Zone of skin (tissue), 1 donor: ENCODE measurements around a stretch of chr13.

- RRBS = no CpG with 5 or more reads among the region's 2 CpGs
Measured at GRCh38 chr13:74287742-74287996, 1194.3 kb downstream of the TBC1D4 start.

- RRBS = no CpG with 5 or more reads among the region's 5 CpGs
Measured at GRCh38 chr13:74442871-74443209, 1039.1 kb downstream of the TBC1D4 start.

GRCh38 chr13:75406372-75406825 is 75.6 kb downstream of the TBC1D4 start:
- RRBS = no CpG with 5 or more reads among the region's 5 CpGs

GRCh38 chr13:75417344-75417980 is 64.5 kb downstream of the TBC1D4 start:
- RRBS = no CpG with 5 or more reads among the region's 4 CpGs

DNA sequence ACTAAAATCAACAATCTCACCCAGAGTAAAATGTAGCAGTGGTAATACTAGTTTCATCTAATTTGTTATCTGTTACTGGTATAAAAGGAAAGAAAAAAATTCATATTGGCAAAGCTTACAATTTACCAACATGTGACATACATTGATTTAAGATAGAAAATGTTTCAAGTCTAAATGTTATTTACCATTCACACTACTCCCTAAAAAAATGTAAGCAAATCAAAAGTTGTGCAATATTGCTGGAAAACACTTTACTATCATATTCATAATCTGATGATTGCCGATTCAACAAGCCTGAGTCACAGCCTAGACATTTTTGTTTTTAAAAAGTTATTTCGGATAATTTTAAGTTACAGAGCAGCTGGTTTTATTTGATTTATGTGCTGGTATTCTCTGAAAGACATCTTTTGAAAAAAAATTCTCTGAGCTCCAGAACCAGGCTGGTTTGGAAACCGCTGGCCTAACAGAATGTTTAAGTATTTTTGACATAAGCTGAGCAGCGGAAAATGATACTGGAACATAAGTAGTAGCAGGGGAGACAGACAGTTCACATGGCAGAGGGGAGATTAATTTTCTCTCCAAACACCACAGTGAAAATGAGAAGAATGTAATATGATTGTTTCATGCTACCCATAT is 36.3 kb downstream of the TBC1D4 start:
- RRBS = no CpG with 5 or more reads among the region's 4 CpGs

GRCh38 chr13:75724616-75725051 is 88.5 kb downstream of the LMO7 start:
- RRBS = no CpG with 5 or more reads among the region's 2 CpGs

- RRBS = no CpG with 5 or more reads among the region's 3 CpGs
Measured at GRCh38 chr13:75761447-75761913, 125.3 kb downstream of the LMO7 start.

- RRBS = no CpG with 5 or more reads among the region's 1 CpG
Measured at GRCh38 chr13:76798112-76798338, 88.2 kb downstream of the KCTD12 start.

DNA sequence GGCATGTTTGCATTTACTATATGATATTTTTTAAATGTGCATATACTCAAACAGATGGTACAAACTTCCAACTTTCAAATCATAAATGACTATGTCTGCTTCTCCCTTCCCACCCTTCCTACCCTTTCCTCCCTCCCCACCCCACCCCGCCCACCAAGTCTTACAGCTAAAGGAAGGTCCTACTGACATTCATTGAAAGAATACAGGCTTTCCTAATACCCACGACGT is 2.3 kb downstream of the KCTD12 start:
- RRBS = no CpG with 5 or more reads among the region's 3 CpGs

GRCh38 chr13:76887258-76887762 is 1.1 kb upstream of the KCTD12 start:
- RRBS = no CpG with 5 or more reads among the region's 12 CpGs

DNA sequence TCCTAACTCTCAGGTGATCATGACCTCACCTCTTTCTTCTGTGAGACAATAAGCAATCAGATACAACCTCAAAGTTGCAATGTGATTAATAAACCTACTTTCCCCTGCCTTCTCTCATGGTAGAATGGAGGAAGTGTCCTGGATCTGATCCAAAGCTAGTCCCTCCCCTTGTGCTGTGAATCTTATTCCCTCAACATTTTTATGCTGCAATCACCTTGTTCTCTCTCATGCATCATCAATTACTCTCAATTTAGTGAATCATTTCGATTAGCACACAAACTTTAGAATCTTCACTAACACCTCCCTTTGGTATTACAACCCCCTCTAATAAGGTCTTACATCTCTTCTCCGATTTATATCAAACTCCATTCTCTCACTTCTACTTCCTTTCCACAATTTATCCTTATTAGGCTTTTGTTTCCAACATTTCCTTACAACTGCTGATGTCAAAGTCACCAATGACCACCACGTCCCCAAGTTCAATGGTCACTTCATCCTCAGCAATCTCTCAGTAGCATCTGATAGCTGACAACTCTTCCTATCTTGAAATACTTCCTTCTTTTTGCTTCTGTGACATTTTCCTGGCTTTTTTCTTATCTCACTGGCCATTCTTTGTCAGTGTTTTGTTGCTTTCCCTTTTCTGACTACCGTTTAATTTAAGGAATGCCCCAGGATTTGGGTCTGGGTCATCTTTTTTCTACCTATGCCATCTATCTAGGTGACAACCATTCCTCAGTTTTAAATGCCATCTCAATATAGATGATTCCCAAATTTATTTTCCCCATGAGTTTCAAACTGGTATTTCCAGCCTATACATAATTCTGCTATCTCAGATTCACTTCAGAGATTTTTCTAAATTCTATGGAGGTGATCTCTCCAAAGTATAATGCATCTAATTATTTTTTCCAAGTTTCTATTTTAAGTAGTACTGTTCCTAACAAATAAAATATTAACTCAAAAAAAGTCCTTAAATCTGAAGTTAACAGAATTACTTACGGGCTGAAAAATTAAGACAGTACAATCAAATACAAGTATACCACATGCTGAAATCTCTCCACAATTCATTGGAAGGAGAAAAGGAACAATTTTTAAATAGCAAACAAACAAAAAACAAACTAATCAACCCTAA is 118.2 kb upstream of the FBXL3 start:
- RRBS = no CpG with 5 or more reads among the region's 5 CpGs

DNA sequence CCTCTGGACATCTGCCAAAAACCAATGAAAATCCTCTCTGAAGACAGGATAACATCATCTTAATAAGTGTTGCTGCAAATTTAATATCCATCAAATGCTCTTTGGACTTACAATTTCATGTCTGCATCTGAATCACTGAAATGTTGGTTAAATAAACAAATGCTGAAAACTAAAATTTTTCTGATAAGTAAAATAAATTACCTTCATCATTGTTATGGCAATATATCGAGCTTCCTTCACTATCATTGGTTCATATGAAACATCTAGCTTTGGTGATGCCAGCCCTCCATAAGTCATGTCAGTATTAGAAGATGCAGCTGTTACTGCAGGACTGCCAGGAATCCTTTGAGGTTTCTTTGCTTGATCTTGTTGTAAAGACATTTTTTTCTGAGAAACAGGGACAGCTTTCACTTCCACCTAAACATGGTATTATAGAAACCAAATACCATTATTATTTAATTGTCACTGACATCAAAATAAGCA is 123.6 kb upstream of the FBXL3 start:
- RRBS = no CpG with 5 or more reads among the region's 1 CpG

DNA sequence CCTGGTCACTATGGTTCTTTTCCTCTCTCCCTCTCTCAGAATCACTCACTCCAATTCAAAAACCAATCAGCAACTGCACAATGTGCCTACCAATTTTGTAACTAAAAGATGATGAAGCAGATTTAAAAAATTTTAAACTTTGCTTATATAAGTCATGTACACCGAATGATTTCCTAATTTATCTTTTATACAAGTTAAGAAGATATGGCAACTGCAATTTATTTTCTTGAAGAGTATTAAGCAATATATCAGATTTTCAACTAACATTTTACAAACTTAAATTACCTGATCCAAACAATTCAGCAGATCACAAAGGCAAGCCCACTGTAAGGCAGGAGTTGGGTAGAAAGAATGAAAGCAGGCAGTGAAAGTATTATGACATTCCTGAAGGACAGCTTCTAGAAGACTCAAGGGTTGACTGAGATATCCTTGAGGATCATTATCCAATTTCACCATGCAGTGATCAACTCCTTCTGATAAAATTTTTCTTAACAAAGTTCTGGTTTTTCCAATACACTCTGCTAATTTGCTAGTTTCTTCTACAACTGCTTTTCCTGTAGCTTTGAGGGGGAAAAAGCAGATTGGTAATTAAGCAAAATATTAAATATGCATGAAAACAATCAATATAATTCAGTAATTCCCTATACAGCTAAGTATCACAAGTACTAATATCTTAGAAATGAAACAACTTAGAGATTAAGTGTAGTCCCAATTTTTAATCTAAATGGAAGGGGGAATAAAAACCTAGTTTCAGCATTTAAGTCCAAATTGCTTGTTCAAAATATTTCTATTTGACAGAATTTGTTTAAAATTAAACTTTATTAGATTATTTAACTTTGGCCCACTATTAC is 141.9 kb downstream of the MYCBP2 start:
- RRBS = no CpG with 5 or more reads among the region's 1 CpG

GRCh38 chr13:77897019-77897261 is 21.7 kb downstream of the EDNRB start:
- RRBS = no CpG with 5 or more reads among the region's 1 CpG

- RRBS = no CpG with 5 or more reads among the region's 7 CpGs
Measured at GRCh38 chr13:77897893-77898761, 20.5 kb downstream of the EDNRB start.

DNA sequence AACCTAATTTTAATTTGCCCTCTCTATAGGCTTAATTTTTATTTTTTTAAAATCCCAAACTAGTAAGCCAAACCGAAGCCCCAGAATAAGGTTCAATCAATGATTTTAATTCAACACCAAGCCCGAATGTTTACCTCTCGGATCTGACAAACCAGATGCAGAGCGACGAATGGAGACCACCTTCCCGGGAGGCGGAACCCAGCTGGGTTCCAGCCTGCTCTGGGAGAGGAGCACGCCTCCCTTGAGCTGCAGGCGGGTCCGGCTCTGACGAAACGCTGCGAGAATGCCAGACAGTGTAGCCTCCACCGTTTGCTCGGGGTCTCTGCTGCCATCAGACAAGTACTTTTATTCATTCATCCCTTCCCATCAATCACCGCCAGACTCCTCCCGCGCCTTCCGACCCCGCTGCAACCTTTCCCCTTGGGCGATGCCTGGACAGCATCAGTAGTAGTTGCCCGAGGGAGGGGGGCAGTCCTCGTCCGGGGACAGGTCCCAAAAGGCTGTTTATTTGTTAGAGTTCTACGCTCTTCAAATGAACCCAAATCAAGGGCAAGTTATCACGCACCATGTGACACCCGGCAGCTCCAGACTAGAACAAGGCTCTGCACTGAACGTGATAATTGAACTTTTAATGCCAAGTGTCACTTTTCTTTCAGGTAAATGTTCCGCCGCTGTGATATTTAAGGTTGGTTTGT is 779 bp upstream of the EDNRB start:
- RRBS = 3% methylated on average over 8 of the region's 30 CpGs

DNA sequence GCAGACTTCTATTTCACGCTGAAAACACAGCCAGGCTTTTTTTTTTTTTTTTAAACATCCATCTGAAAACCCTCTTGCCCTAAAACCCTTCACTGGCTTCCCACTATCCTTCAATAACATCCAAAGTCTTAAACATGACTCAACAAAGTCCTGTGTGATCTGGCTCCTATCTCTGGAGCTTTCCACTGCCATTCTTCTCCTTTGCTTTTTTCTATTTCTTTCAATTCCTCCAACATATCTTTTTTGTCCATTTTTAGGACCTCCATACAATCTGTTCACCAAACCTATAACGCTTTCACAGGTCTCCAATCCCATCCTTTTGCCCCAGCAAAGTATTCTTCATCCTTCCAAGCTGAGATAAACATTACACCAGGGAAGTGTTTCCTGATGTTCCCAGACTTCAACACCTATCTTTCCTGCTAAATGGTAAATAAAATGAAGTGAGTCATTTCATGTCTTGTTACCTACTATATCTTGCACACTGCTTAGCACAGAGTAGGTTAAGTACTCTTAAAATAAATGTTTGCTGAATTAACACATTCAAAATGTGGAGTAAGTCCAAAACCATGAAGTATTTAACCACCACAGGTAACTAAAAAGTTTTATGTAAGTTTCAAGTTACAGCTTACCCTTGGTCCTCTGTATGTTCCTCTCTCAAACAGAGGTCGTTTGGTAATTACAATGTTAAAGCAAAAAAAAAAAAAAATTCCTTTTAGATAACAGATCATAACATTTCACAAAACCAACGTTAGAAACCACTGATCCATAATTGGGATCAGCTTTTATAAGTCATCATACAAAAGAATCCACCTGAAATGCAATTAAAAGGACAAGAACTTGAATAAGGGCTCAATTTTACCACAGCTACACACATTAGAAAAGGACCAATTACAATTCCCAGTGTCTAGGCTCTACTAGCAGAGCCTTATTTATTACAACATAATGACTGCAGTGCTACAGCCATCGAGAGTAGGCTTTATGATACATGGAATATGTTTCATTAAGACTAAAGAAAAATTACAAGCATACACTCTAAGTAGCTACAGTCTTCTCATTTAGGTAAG is 3.3 kb downstream of the RBM26 start:
- RRBS = no CpG with 5 or more reads among the region's 5 CpGs

GRCh38 chr13:79440943-79441584 is 35.0 kb upstream of the RBM26 start:
- RRBS = no CpG with 5 or more reads among the region's 6 CpGs

DNA sequence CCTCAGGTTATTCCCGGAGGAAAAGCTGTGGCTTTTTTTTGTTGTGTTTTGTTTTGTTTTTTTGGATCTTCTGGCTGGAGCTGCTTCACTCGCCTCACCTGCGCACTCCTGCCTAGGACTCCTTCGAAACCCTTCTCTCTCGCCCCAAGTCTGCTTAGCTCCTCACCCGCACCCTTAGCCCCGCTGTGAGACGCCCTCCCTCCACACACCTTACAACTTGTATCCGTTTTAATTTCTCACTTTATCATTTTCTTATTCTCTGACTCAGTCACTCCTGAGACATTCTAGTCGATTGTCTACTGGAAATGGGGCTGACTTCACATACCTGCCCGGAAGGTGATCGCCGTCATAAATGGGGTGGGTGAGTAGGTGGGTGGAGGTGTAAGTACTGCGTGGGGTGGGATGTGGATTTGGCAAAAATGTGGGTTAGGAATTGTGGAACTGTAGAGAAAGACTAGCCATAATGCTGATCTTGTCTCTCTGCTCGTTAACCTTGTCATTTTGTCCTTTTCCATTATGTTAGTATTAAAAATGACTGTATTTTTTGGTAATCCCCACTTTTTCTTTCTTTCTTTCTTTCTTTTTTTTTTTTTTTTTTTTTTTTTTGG is 739 bp downstream of the NDFIP2 start:
- RRBS = 2% methylated on average over 1 of the region's 15 CpGs

- RRBS = no CpG with 5 or more reads among the region's 2 CpGs
Measured at GRCh38 chr13:79503075-79503862, 22.3 kb downstream of the NDFIP2 start.